Foreskin keratinocyte (primary cell): ENCODE results near the gene MYLIP.

DNA sequence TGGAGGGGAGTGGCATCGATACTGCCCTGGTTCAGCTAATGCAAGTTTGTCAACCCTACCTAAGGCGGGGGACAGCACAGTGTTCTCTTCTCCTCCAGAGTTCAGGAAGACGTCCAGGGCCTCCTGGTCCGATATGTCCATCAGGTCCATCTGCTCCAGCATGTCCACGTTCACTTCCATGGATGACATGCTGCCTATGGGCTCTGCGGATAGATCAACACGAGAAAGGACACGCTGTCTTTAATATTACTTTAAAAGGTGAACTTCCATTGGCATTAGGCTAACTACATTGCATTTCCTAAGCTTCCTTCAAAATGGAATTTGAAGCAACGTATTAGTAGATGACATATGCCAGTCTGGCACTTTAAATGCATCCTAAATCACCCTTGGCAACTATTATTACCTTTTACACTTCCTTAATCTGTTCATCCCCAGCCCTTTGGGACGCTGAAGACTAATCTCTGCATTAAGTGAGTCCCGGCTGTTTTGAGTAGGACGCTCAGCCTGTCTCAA, 138.3 kb downstream of the DTNBP1 start:
- RAMPAGE, total RNA: no peak

DNA sequence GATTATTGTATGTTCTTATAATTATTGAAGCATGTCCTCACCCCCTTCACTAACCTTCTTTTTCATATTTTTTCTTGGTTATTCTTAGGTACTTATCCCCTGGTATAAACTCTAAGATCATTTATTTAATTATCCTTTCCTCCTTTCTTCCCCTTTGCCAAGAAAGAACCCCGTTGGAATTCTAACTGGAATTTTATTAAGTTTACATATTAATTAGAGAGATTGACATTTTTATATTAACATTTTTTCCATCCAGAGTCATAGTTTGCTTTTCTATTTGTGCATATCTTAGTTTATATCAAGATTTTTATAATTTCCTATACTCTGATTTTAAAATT, 56.9 kb upstream of the DTNBP1 start:
- RAMPAGE, total RNA: no peak

DNA sequence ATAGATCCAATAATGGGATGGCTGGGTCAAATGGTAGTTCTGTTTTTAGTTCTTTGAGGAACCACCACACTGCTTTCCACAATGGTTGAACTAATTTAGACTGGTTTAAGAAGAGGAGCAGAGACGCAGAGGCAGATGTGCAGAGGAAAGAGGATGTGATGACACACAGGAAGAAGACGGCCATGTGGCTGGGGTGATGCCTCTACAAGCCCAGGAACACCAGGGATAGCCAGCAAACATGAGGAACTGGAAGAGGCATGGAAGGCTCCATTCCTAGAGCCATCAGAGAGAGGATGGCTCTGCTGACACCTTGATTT, 218.3 kb upstream of the DTNBP1 start:
- RAMPAGE, total RNA: no peak

GRCh38 chr6:16128976-16129839, at the start of gene MYLIP:
MYLIP (plus strand) TSS chr6:16129086.
- RAMPAGE, total RNA: no peak

DNA sequence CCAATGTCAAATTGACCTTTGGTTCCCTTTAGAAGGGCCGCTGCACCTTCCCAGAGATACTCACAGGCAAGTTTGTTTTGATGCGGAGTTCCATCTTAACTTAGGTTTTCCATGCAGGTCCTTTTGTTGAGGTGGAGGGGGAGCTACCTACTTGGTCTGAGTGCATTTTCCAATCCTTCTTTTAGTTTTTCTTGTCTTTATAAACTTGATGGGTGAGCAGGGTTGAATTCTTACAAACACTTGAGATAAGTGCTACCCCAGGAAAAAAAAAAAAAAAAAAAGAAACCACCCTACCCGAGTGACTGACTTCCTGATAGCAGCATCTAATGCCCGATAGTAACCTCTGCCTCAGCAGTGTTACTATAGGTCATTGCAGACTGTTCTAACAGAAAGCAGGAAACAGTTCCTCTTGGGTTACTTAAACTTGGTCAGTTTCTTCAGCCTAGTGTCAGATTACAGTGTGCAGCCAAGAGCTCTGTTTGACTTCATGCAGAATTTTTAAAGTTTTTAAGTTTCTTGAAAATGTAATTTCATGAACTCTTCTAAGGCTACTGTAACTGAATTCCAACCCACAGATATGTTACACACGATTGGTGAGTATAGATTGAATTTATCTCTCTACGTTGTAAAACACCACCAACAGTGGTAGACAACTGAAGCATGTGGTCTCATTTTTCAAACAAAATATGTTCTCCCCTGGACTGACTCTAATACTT, 2.0 kb downstream of the MYLIP start:
- RAMPAGE, total RNA: no peak

DNA sequence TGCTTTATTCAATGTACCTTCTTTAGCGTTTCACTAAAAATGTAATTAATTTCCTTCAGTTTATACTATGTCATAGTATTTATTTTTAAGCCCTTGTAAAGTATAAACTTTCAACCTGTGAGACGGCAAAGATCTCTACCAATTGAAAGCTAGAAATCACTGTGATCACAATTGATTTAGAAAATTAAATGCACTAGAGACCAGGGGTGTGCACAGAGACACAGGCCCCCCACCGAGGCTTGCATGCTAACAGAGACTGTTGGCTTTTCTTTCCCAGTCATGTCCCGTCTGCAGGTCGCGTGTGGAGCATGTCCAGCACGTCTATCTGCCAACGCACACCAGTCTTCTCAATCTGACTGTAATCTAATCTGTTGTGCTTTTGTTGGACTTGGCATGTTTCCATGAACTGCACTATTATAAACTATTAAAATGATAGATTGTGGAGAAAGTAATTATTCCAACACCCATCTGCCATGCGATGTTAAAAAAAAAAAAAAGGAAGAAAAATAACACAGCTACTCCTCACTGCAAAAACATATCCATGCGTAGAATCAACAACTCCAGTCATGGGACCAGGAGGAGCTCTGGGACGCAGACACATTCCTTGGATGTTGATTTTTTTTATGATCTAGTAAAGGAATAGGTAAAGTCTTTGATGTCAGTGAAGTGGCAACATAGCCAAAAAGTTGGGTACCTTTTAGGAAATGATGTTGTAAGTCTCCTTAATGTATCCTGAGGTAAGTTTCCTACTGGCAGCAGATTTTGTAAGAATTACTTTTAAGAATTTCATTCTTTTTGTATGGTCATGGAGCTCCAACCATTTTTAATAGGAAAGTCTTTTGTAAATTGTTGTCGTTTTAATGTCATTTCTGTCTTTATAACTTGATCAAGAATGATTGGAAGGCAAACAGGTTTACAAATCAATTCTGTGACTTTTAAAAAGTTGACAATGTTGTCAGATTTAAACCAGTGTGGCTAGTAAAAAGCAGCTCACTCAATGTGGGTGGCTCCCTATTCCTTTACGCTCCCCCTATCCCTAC, 17.8 kb downstream of the MYLIP start:
- RAMPAGE, total RNA: no peak

- RAMPAGE, total RNA: no peak
Measured at GRCh38 chr6:16205336-16206115, 32.9 kb upstream of the GMPR start.

DNA sequence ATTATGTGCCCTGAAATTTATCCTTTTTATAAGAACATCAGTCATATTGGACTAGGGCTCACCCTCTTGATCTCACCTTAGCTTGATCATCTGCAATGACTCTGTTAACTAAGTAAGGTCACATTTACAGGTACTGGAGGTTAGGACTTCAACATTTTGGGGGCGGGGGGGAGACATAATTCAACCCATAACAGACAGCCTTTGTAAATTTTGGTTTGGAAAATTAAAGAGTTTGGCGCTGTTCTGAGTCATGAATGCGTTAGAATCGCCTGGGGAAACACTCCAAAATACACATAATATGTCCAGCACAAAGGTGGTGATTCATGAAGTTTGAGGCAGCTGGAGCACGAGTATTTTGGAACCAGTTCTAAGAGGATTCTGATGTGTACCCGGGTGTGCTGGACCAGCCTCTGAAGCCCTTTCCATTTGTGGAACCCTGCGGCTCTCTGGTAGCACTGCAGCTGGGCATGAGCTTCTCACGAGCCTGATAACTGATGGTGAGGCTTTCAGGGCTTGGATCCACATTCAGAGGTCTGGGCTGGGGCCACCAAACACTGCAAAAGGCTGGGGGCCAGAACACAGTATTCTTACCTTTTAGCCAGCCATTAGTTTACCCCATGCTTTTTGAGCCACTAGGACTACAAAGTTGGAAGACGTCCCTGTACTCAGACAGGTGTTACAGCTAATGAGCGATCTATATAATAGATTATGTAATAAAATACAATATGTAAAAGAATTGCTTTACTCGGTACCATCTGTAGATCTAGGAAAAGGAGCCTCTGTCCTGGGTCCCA, 4.7 kb downstream of the GMPR start:
- RAMPAGE, total RNA: no peak

- RAMPAGE, total RNA: no peak
Measured at GRCh38 chr6:16267545-16267911, 29.1 kb downstream of the GMPR start.

DNA sequence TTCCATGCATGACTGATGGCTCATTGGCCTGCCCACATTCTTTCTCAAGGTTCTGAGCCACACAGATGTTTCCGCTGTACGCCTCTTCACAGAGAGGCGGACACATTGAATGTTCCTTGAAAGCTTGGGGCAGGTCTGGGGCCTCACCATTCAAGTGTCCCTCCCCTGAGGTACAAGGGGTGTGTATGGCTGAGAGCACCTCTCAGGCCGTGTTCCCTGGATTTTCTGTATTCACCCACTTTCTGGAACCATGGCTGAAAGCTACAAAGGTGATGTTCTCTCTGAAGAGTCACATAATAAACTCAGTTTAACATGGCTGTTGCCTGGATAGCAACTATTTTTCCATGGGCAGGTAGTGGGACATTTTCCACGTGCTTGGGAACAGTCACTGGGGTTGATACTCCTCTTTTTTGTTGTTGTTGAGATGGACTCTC, 29.5 kb downstream of the GMPR start:
- RAMPAGE, total RNA: no peak

DNA sequence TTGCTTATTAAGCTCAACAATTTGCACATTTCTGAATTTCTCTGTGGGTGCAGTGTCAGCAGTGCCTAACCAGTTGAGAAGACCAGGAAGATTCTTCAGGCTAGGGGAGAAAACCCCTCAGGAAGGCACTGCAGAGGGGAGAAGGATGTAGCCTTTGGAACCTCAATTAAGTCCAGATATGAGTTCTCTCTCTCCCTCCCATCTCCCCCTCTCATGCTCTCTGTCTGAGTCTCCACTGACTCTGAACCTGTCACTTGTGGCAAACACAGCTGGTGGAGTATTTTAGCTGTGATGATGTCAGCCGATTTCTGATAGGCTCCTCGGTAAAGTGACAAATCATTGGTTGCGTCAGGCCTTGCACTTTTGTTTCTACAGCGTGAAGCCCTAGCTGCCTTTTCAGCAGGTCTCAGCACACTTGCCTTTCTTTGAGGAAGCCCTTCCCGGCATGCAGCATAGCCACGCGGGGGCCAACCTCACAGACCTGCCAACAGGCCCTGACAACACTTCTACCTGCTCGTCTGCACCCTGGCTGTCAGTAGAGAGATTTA, 84.2 kb downstream of the GMPR start:
- RAMPAGE, total RNA: no peak

DNA sequence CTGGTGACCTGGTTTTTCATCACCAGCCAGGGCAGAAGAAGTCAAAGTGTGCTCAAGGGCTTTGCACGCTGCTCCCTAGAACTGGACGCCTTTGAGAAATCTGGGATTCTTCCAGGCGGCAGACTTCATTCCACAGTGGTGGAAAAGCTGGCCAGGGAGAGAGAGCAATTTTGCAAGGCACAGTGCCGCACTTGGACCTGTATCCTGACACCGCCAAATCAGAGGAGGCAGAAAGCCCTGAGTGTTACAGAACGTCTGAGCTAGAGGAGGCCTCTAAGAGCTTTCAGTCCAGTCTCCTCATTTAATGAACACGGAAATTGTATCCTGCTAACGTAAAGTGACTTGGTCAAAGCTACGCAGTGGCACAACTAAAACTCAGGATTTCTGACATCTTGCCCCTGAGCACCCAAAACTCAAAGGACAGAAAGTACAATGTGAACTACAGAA, 219.7 kb downstream of the ATXN1 start:
- RAMPAGE, total RNA: no peak

GRCh38 chr6:16583072-16583896, 178.0 kb downstream of the ATXN1 start:
- RAMPAGE, total RNA: no peak

GRCh38 chr6:16753025-16753680, 8.1 kb downstream of the ATXN1 start:
- RAMPAGE, total RNA: no peak

- RAMPAGE, total RNA: no peak
Measured at GRCh38 chr6:16758362-16758930, 2.8 kb downstream of the ATXN1 start.

DNA sequence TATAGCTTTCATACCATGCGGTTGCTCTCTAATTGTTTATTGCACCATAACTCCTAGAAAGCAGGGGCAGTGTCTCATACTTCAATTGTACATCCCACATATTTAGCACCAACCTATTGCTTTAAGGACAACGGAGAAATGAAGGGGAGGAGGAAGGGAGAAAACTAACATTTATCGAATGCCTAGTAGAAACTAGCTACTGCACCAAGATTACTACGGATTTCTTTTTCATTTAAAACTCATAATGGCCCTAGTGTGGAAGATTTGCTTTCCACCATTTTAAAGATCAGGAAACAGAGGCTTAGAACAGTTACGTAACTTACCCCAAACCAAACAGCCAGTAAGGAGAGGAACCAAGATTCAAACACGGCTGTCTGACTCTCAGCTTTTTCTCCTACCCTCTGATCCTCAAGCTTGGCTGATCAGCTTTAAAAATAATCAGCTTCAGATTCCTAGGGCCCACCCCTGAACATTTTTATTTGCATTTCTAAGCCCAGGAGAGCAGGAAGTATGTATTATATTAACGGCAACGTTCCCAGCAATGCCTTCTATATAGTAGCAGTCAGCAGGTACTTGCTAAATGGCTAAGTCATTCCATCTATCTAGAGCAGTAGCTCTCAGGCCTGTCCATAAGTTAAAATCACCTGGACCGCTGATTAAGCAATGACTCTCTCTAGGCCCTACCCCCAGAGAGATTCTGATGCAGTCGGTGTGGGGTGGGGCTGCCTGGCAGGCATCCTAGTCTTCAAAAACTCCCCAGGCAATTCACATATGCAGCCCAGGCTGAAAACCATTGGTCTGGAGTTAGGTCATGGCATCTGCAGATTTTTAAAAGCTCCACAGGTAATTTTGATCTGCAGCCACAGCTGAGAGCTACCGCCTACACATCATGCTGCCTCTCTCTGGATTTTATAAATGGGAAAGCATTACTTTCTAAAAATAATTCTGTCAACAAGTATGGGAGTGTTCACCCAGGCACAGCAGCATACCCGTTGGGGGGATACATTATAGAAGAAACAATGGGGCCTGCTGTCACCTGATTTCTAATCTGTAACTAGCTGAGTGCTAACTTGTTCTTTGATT, 43.7 kb upstream of the ATXN1 start:
- RAMPAGE, total RNA: no peak

GRCh38 chr6:17212405-17213153, 68.6 kb upstream of the RBM24 start:
- RAMPAGE, total RNA: no peak

GRCh38 chr6:17279087-17279417, 2.1 kb upstream of the RBM24 start:
- RAMPAGE, total RNA: no peak

DNA sequence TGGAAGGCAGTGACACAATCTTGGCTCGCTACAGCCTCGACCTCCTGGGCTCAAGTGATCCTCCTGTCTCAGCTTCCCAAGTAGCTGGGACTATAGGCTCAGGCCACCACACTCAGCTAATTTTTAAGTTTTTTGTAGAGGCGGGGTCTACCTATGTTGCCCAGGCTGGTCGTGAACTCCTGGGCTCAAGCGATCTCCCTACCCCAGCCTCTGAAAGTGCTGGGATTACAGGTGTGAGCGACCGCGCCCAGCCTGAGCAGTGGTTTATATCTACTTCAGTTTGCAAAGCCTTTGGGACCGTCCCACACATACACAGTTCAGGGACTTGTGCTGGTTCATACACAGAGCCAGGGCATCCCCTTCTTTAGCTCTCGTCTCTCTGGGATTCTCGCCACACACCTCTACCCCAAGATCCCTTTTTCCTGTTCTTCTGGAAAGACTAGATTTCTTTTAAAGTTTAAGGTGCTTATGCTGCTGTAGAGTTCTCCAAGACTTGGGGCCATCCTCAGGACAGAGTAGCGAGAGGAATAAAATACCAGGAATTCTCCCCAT, 12.5 kb downstream of the CAP2 start:
- RAMPAGE, total RNA: no peak

GRCh38 chr6:17417544-17418726, 24.5 kb downstream of the CAP2 start:
- RAMPAGE, total RNA: no peak